SK-MEL-5 (cell line): Measurements from ENCODE around the gene PALS1.

RAMPAGE:
- cytosol, long total RNA, result no peak
- long total RNA, result no peak
- nucleus, long total RNA, result no peak
Observed at GRCh38 chr14:64822875-64823773, 56.6 kb downstream of the SPTB start.

GRCh38 chr14:64972922-64973345 is 798 bp upstream of the RAB15 start:
RAMPAGE:
- cytosol, long total RNA, result no peak
- long total RNA, result no peak
- nucleus, long total RNA, result no peak

DNA sequence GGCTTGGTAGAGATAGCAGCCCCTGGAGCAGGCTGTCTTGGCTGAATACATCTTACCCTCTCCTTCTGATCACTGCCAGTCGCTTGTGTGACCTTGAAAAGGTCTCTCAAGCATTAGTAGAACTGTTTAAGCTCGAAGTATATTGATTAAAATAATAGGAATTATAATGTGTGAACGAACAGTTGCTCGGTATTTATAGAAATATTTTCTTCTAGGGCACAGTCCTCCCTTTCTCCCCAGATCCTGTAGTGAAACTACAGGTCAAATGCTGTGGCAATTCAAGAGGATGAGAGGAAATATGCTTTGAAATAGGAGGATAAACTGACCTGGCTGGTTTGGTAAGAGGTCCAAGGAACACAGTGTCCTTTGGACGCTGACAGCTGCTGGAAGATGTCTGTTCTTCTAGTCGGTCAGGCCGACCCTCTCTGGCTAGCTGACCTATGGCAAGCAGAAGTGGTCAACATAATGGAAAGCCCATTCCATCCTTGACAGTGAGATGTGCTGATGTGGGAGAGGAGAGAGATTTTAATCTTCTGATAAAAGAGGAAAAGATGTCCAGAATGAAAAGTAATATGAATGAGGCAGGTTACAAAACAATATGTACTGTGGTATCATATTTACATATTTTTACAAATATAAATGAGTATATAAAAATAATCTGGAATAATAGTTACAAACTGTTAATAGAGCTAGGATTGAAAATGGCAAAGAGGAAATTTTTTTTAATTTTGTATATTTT is 16.0 kb upstream of the MAX start:
RAMPAGE:
- cytosol, long total RNA, result no peak
- long total RNA, result no peak
- nucleus, long total RNA, result no peak

DNA sequence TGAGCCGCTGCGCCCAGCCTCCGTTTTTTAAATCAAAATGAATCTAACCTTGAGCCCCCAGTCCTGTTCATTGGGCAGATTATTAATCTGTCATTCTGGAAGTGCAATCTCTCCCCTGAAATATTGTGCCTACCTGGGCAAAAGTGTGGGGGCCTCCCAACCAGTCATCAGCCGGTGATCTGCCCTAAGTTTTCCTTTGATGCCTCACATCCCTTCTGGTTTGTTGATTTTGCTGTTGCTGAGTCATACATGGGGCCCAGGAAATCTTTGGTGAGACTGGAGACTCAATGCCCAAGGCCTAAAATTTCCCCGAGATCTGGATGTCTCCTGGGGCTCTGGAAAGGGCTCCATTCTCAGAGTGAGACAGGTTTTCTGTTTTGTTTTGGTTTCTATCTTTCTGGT is 152.6 kb upstream of the MAX start:
RAMPAGE:
- cytosol, long total RNA, result no peak
- long total RNA, result no peak
- nucleus, long total RNA, result no peak

GRCh38 chr14:65318461-65319079 is 94.0 kb upstream of the FUT8 start:
RAMPAGE:
- cytosol, long total RNA, result no peak
- long total RNA, result no peak
- nucleus, long total RNA, result no peak

DNA sequence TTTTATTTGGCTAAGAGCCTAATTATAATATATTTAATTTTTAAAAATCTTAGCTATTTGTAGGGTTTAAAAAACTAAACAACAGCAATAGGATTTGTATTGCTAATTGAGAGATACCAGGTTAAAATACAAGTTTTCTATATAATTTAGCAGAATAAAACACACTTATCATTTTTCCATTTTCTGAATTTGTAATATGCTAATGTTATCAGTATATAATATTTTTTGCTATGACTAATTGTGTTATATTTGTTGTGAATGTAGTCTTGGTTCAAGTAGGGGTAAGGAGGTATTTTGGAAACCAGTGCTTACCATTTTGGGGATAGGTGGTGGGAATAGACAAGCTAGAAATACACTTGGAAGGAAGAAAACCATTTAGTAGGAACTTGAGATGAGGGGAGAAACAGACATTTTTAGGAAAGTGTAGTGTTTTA is 83.0 kb downstream of the FUT8 start:
RAMPAGE:
- cytosol, long total RNA, result no peak
- long total RNA, result no peak
- nucleus, long total RNA, result no peak

GRCh38 chr14:66649308-66650123 is 141.6 kb downstream of the GPHN start:
RAMPAGE:
- cytosol, long total RNA, result no peak
- long total RNA, result no peak
- nucleus, long total RNA, result no peak

DNA sequence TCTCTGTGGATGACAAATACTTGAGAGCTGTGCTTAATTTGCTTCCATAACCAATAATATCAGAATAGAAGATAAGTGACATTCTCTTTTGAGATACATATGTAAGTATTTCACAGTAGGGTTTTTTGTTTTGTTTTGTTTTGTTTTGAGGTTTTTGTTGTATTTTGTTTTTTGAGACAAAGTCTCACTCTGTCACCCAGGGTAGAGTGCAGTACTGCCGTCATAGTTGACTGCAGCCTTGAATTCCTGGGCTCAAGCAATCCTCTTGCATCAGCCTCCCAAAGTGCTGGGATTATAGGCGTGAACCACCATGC is 41.9 kb upstream of the GARIN2 start:
RAMPAGE:
- cytosol, long total RNA, result no peak
- long total RNA, result no peak
- nucleus, long total RNA, result no peak

GRCh38 chr14:67240904-67241626 is at the start of gene PALS1:
PALS1 (plus strand) TSS chr14:67241435.
RAMPAGE:
- cytosol, long total RNA, result no peak
- long total RNA, result no peak
- nucleus, long total RNA, result no peak

DNA sequence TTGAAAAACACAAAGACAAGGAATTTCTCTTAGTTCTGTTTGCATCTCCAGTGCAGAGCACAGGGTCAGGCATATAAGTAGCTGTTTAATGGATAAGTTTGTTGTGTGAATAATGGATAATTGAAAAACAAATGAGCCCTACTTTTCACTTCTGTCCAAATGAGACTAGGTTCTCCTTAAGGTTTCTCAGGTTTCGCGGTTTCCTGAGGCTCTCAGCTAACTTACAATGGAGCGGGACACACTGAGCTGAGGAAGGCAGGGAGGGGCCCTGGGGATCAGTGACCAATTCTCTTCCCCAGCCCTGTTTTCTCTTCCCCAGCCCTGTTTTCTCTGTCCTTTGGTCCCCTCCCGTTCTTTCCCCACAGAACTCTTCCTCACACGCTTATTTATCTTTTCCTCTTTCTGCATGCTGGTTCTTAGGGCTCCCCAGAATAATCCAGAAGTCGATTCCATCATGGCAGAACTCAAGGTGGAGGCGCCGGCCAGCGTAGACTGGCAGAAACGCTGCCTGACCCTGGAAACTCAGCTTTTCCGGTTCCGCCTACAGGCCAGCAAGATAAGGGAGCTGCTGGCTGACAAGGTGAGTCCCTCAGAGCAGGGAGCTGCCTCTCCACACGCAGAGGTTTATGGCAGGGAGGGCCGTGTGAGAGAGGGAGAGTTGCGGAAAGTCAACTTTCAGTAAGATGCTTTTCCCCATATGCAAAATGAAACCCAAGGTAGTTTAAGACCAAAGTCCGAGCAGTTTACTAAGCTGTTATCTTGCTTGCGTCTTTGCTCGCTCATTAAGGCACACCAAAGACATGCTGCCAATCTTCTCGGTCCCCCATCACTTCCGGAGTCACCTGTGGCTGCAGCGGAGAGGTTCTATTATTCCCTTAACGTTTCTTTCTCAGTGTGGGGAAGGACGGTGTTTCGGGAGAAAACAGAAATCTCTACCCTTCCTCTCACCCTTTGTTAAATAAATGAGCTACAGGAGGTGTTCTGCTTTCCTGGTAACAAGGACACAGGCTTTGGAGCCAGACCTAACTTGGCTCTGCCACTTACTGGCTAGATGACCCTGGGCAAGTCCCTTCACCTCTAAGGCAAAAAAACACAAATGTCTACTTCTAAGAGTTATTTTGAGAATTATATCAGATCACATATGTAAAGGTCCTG is 8.7 kb downstream of the PLEKHH1 start:
RAMPAGE:
- cytosol, long total RNA, result no peak
- long total RNA, result no peak
- nucleus, long total RNA, result no peak

RAMPAGE:
- cytosol, long total RNA, result no peak
- long total RNA, result no peak
- nucleus, long total RNA, result no peak
Observed at GRCh38 chr14:67650933-67651667, 23.3 kb downstream of the VTI1B start.

RAMPAGE:
- cytosol, long total RNA, result no peak
- long total RNA, result no peak
- nucleus, long total RNA, result no peak
Observed at GRCh38 chr14:67775678-67776394, 40.6 kb downstream of the ZFYVE26 start.

DNA sequence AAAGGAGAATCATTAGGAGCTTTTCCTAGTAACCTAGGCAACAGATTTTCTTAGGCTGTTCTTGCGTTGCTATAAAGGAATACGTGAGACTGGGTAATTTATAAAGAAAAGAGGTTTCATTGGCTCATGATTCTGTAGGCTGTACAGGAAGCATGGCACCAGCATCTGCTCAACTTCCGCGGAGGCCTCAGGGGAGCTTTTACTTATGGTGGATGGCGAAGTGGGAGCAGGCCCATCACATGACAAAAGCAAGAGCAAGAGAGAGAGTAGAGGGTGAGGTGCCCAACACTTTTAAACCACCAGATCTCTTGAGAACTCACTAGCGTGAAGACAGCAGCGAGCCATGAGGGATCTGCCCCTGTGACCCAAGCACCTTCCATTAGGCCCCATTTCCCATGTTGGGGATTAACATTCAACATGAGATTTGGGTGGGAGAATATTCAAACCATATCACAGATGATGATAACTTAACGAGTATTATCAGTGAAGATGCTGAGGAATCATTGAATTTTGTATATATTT is 97.6 kb downstream of the RAD51B start:
RAMPAGE:
- cytosol, long total RNA, result no peak
- long total RNA, result no peak
- nucleus, long total RNA, result no peak

RAMPAGE:
- cytosol, long total RNA, result no peak
- long total RNA, result no peak
- nucleus, long total RNA, result no peak
Observed at GRCh38 chr14:67955414-67955966, 135.9 kb downstream of the RAD51B start.

DNA sequence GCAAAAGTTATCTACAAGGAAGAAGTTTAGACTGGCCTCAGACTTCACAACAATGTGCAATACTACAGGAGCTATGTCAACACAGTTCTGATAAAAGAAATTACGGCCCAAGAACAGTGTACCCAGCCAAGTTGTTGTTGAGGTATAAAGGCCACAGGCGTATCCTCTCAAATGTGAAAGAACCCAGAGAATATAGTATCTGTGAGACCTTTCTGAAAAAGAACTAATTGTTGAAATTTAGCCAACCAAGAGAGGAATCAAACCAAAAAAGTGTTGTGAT is 142.8 kb downstream of the RAD51B start:
RAMPAGE:
- cytosol, long total RNA, result no peak
- long total RNA, result no peak
- nucleus, long total RNA, result no peak

RAMPAGE:
- cytosol, long total RNA, result no peak
- long total RNA, result no peak
- nucleus, long total RNA, result no peak
Observed at GRCh38 chr14:68146739-68147300, 327.2 kb downstream of the RAD51B start.

DNA sequence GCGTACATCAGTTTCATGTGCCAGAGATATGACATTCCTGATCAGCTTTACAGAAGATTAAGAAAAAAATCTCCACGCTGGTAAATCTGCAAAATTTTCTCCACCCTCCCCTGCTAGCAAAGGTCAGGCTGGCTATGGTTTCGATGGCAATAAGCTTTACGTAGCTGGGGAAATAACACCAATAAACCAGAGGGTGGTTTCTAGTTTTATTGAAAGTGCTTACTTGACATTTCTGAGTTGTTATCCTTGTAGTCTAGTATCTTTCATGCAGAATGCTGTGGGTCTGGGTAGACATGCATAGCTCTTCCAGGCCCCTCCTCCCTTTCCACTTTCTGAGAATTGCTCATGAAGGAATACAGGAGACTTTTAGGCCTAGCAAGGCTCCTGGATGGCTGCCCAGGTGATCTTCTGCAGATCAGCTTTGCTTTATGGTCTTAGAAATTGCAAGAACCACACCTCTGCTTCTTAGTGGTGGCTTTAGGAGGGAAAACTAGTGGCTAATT is 472.8 kb downstream of the RAD51B start:
RAMPAGE:
- cytosol, long total RNA, result no peak
- long total RNA, result no peak
- nucleus, long total RNA, result no peak

DNA sequence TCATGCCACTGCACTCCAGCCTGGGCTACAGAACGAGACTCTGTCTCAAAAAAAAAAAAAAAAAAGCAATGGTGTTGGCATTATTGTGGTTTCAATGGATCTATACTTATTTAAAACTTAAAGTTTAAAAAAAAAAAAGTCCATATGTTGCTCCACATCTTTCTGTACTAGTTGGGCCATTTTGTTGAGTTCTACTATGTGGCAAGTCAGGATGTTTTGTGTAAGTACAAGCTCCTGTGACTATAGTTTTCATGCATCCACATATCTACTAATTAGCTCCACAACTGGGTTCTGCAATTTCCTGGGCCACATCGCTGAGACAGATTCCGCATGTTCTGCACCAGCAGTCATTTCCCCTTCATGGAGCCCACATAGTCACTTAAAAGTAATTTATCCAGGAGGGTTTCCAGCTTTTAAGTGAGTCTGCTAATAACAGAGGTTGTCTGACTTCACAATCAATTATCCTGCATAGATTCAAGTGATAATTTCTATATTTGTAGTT is 461.5 kb downstream of the ZFP36L1 start:
RAMPAGE:
- cytosol, long total RNA, result no peak
- long total RNA, result no peak
- nucleus, long total RNA, result no peak

GRCh38 chr14:68401322-68401719 is 391.5 kb downstream of the ZFP36L1 start:
RAMPAGE:
- cytosol, long total RNA, result no peak
- long total RNA, result no peak
- nucleus, long total RNA, result no peak

DNA sequence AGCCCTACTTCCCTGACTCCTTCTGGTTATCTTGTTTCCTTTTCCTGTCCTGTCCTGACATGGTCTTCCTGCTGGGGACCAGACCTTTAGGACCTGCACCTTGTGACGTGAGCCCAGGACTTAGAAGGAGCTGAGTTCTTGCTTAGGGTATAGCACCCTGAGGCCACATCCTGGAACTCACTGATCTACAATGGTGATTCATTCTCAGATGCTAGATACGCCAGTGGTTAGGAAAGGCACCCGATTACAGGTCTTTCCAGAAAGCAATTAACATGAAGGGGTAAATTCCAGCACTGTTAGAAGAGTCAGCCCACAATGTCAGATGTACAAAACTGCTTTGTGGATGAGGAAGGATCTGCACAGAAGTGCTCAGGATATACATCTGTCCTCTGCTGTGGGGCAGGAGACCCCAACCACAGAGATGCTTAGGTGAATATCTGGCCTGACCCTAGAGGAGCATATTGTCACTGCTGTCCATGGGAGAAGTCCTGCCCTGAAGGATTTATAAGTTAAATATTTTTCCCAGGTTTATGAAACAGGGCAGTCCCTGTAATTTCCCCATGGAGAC is 324.1 kb downstream of the ZFP36L1 start:
RAMPAGE:
- cytosol, long total RNA, result no peak
- long total RNA, result no peak
- nucleus, long total RNA, result no peak